Tibial nerve (tissue), 3 donors: ENCODE measurements around a stretch of chr6.

- PRO-cap: no peak
- RAMPAGE, long total RNA, 3 experiments: no peak in any of the 3 experiments
Observed at GRCh38 chr6:107666335-107667085, 157.6 kb downstream of the SCML4 start.

- PRO-cap: no peak
- RAMPAGE, long total RNA, 3 experiments: no peak in any of the 3 experiments
Observed at GRCh38 chr6:107712748-107713097, 111.4 kb downstream of the SCML4 start.

DNA sequence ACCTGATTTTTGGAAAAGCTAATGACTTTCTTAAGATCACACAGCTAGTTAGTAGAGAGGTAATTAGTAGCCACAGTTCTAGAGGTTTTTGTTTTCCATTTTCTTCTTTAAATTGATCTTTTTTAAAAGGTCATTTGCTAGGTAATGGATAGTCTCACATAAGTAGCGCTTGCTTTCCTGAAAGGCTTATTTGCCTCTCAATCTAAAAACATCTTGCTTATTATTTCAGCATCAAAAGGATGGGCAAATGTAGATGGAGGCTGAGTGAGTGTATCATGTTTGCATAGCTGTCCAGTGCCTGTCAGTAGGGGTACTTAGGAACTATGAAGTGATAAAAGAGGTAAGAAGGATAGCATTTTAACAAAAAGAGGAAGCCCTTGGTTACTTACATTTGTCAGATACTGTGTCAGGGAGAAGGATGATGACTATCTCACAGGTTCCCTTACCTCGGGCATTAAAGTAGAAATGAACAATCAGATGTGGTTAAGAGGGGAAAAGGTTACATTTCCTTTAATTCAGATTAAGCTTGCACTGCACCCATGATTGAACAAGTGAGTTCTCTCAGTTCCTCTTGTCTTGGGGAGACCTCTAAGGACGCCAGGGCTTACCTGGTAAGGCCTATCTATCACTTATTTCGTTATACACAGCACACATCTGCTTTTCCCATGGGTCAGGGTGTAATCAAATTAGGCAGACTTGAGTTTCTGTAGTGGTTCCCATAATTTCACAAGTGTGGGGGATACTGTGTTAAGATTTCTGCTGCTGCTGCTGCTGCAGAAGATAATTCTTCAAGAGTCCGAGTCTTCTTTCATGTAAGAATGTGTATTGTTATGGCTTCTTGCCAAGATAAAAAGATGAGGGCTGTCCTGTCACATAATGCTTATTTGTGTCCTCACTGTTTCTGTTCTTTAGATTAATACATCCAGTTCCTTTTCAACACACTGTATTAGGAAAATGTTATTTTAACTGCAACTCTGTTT lies 4.5 kb downstream of the FOXO3 start:
- PRO-cap: no peak
- RAMPAGE, long total RNA, 3 experiments: no peak in any of the 3 experiments

GRCh38 chr6:108576234-108577216 lies 15.8 kb downstream of the FOXO3 start:
- PRO-cap: no peak
- RAMPAGE, long total RNA, 3 experiments: no peak in any of the 3 experiments

- PRO-cap: no peak
- RAMPAGE, long total RNA, 3 experiments: no peak in any of the 3 experiments
Observed at GRCh38 chr6:108577410-108578363, 17.0 kb downstream of the FOXO3 start.

- PRO-cap: no peak
- RAMPAGE, long total RNA, 3 experiments: no peak in any of the 3 experiments
Observed at GRCh38 chr6:108583589-108584234, 23.0 kb downstream of the FOXO3 start.

DNA sequence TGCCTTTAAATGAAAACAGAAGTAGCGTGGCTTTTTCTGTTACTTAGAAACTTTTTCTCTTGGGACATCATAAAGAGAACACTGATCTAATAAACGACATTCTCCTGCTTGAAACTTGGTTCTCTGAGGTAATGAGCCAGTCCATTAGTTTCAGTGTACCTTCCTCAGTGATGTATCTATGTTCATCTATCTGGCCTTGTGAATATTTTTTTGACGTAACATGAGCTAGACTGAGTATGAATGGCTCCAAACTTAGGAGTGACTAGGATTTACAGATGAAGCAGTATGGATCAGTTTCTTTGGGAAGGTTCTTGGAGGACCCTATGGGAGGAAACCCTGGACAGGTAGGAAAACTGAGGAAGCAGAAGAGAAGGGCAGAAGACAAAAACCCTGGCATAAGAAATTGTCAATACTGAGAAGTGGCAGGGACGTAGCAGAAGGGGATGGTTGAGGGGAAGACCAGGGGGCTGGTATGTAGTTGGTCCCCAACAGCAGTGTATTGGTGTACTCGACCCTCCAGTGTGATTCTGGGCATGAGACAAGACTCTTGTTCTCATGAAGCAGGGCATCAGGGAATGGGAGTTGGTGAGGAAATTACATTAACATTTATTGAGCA lies 25.7 kb downstream of the FOXO3 start:
- PRO-cap: no peak
- RAMPAGE, long total RNA, 3 experiments: no peak in any of the 3 experiments

DNA sequence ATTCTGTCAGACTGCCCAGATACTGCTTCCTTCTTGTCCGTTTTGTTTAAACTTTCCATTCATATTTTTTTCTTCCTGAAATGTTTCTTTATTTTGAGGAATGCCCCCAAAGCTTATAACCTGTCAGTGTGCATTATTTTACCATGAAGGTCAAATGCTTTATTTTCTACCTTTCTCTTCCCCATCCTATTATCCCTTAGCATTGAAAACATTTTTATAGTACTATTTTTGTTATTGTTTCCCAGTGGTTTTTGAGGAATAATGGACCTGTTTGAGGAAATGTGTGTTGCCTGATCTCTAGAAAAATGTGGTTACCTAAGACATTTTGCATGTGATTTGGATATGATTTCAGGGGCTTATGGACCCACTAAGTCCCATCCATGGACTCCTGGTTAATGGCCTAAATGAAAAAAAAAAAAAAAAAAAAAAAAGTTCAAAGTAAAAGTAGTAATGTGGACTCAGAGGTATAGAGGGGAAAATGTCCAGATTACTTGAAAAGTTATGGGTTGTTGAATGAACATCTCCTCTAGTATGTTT lies 35.3 kb downstream of the FOXO3 start:
- PRO-cap: no peak
- RAMPAGE, long total RNA, 3 experiments: no peak in any of the 3 experiments

GRCh38 chr6:108596707-108597168 lies 36.0 kb downstream of the FOXO3 start:
- PRO-cap: no peak
- RAMPAGE, long total RNA, 3 experiments: no peak in any of the 3 experiments

DNA sequence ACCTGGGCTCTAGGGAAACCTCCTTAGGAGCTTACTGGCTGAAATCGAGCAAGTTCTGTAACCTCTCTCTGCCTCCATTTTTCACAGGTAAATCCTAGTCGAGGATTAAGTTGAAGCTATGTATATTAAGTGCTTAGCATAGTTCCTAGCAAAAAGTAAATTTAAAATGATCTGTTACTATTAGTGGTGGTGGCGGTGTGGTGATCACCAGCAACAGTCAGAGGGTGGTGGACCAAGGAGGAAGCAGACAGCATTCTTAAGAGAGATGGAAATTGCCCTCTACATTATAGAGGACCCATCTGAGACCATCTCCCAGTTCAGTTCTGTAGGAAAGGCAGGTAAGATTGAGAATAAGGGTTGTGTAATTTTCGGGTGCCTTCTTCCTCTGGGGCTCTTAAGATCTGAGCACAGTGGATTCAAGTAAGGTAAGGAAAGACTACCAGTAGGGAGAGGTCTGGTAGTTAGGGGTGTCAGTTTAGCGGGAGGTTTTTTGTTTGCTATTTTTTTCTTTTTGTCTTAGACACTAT lies 68.3 kb downstream of the FOXO3 start:
- PRO-cap: no peak
- RAMPAGE, long total RNA, 3 experiments: no peak in any of the 3 experiments

DNA sequence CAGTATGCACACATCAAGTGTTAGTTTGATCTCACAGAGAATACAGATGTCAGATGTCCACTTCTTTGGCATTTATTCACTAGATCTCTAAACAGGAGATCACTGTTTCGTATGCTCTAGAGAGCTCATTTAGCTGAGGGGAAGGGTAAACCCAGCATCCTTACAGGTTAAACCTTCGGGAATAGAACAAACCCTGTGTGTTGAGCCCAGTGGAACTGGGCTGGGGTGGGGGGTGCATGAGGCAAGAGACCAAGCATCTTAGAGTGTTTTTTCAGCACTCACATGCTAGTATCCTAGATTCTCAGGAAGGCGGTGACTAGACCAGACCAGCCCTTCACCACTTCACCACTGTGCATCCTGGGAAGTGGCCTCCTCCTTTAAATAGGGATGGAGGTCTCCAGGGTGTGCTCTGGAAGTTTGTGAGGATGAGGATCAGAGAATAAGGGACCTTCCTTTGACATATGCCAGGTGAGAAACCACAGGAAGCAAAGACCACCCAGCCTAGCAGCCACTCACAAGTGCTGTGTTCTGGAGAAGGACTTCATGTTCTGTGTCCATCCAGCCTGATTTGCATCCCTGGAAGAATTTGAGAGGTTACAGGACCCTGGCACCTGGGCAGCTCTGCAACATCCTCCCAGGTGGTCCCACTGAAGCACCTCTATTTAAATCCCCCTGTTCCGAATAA lies 75.7 kb downstream of the FOXO3 start:
- PRO-cap: no peak
- RAMPAGE, long total RNA, 3 experiments: no peak in any of the 3 experiments

GRCh38 chr6:108655907-108656891 lies 95.5 kb downstream of the FOXO3 start:
- PRO-cap: unidirectional peak, plus-strand start at chr6:108656325
- RAMPAGE, long total RNA, 3 experiments: start-site peak on the plus strand in 3 of 3 experiments, at chr6:108656293-108656328 at its widest, 27 to 135 reads per replicate

DNA sequence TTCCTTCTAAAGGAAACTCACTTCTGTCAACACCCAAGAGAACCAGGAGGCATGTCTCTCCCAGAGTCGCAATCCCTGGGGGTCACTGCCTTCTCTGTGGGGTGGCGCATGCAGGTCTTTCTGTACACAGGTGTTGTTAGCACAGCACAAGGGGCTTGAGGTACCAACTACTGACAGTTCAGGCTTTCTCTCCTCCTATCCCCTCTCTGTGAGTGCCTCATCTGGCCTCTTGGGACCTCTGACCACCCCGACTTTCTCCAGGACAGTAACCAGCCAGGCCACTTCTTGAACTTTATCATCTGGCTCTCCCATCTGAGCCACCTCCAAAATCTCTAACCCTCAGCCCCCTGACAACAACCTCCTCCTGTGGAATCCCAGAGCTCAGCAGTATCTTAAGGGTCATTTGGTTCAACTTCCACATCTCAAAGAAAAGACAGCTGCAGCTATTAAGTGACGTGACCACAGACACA lies 7.1 kb upstream of the ARMC2 start:
- PRO-cap: no peak
- RAMPAGE, long total RNA, 3 experiments: no peak in any of the 3 experiments

- PRO-cap: no peak
- RAMPAGE, long total RNA, 3 experiments: no peak in any of the 3 experiments
Observed at GRCh38 chr6:109165551-109166053, 70.3 kb downstream of the CEP57L1 start.

DNA sequence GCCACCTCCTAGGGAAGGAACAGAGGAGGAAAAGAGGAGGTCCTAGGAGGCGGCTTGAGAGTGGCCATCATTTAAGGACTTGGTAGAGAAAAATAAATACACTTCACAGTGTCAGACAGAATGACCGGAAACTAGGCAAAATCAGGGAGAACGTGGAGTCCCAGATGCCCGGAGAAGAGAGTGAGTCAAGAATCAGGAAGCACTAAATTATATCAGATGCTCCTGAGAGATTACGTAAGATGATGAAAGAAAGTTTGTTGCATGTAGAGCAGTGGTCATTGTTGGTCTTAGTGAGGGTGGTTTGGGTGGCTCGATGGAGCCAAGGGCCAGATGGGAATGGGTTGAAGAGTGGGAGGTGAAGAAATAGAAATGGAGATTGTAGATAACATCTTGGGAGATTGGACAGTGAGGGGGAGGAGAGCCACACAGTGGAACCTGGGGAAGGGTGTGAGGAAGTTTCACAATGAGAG lies 142.3 kb downstream of the CEP57L1 start:
- PRO-cap: no peak
- RAMPAGE, long total RNA, 3 experiments: no peak in any of the 3 experiments

GRCh38 chr6:109239630-109240258 lies 142.5 kb downstream of the CD164 start:
- PRO-cap: no peak
- RAMPAGE, long total RNA, 3 experiments: no peak in any of the 3 experiments

- PRO-cap: no peak
- RAMPAGE, long total RNA, 3 experiments: no peak in any of the 3 experiments
Observed at GRCh38 chr6:109295456-109295951, 86.8 kb downstream of the CD164 start.

DNA sequence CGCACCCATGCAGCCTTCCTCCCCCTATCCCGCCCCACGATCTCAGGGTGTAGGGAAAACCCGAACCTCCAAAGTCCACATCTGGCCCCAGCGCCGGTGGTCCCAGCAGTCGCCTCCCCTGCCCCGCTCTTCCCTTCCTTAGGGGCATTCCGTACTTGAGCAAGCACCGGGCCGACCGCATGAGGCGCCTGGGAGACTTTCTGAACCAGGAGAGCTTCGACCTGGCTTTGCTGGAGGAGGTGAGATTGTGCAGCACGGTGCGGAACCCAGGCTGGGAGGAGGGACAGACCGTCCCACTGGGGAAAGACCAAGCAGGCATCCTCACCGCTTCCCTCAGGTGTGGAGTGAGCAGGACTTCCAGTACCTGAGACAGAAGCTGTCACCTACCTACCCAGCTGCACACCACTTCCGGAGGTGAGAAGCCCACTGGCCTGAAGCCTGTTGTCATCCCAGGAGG lies 719 bp downstream of the SMPD2 start:
- PRO-cap: unidirectional peak, minus-strand start at position 131 of the sequence
- RAMPAGE, long total RNA, 3 experiments: no peak in any of the 3 experiments

DNA sequence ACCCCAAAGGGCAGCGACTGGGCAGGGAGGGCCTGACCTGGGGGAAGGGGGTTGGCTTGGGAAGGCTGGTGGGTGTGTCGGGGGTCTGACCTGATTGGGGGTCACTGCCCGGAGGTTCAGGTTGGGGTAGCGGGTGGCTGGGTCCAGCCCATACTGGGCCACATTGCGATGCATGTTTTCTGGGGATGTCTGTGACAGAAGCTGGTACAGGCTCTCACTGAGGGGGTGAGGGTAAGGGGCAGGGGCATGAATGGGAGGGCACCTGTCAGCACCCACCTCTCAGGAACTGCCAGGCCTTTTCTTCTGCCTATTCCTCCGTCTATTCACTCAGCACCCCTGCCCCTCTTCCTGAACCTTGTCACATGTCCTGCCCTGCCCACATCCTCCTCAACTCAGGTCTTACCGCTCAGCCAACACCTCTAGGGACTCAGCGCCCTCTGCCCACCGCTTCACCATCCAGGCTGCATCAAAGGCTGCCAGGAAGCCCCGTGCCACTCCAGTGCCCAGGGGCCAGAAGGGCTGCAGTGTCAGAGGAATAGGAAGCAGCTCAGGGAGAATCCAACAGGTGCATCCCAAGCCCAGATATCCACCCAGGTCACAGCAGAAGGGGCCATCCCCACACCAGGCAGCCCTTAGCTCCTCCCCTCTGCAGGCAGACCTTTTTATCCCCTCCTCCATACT lies 5.9 kb downstream of the MICAL1 start:
- PRO-cap: no peak
- RAMPAGE, long total RNA, 3 experiments: no peak in any of the 3 experiments

- PRO-cap: no peak
- RAMPAGE, long total RNA, 3 experiments: no peak in any of the 3 experiments
Observed at GRCh38 chr6:109455008-109455516, 510 bp downstream of the MICAL1 start.